ENCODE measurements around a stretch of chr4.

DNA sequence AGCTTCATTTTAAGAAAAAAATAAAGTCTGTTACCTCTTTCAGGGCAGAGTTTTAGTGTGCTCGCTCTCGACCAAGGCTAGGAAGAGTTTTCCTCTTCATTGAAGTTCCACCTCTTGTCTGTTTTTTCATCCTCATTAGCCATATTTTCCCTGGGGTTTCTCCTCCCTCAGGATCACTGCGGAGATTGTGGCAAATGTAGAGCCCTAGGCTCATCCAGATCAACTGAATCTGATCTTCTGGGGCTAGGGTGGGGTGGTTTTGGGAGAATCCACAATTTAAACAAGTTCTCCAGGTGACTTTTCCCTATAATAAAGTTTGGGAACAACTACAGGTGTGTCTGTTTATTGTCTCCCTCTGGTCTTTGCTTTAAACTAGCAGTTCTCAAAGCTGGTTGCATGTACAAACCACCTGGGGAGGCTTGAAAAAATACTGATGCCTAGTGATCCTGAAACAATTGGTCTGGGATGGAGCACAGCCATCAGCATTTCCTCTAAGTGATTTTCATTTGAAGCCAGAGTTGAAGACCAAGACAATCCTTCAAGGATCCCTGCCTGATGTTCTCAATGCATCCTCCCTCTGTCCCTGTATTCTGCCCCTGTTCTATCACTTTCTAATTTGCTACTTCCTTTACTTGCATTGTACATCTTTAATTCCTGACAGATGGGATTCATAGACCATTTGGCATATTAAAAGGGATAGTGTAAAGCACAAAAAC lies 238.2 kb upstream of the NR3C2 start:
- PRO-cap: no peak

- PRO-cap: no peak
Observed at GRCh38 chr4:150337847-150338700, 243.9 kb upstream of the MAB21L2 start.

DNA sequence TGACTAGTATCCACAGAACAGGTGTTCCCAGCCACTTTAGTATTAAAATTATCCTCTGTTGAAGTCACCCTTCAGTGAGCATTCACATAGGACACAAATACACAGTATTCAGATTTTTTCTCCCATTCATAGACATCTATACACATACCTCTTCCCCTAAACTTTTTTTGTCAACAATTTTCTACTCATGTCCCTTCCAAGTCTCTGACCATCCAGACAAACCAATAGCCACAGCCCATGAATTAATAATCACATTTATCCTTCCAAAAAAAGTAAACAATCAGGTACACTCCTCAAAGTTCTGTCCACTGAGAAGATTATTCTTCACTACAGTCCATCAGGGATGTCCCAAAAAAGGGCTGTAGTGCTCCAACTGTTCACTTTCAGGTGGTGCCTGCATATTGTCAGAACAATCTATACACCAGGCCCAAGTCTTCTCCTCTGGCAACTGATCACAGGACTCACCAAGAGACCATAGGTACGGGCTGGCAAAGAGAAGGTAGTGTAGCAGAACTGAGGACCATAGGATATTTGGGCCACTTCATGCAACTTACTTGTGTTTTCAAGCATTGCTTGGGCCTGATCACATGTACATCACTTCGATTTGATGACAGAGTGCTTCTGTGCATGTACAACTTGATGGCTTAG lies 190.0 kb downstream of the MAB21L2 start:
- PRO-cap: no peak

DNA sequence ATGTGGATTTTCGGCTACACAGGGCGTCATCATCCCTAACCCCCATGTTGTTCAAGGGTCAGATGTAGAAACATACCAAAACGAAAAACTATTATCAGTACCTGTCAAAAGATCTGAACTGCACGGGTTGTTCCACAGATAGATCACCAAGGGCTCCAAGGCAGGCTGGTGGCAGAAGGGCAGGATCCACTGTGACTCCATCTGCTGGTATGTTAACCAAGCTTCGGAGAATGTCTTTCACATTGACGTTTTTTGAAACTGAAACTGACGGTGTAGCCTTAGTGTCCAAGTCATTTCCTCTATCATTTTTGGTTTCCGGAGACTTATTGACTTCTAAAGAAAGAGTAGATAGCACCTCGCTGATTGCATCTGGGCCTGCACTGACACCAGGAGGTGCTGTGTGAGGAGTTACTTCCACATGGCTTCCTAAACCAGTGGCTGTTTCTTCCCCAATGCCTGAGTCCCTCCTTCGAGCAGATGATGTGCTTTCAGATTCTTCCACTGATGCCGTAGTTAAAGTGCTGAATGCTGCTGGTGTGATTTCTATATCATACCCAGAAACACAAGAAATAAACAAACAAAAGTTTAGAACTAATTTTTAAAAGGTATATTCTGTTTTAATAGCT lies 186.9 kb downstream of the LRBA start:
- PRO-cap: no peak

GRCh38 chr4:150874126-150874867 lies 140.8 kb downstream of the LRBA start:
- PRO-cap: no peak

DNA sequence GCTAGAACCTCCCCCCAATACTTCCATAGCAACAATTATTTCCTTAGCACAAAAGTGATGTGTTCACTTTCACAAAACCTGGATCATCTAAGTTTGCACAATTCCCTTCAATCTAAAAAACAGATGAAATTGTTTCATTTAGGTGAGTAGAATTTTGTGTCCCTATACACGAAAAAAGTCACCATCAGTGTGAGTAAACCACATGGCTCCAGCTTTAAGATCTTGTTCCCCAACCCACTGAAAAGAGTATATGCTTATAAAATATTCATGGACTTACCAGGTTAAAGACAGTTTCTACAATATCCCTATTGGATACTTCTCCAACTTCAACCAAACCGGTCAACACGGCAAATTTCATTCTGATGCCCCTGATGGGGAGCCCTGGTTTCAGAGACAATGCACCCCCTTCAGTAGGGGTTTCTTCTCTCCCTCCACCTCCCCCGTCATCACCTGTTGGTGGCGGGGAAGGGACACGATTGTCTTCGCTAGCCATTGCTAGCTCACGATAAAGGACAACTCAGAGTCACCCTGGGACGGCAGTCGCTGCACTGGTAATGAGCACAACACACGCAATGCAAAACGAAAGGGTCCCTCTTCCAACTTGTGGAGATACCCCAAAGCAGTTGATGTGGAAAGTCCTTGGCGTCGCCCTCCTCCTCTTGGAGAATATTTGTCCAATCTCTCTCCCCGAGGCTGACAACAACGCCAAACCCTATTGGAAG lies 773 bp downstream of the LRBA start:
- PRO-cap: no peak

DNA sequence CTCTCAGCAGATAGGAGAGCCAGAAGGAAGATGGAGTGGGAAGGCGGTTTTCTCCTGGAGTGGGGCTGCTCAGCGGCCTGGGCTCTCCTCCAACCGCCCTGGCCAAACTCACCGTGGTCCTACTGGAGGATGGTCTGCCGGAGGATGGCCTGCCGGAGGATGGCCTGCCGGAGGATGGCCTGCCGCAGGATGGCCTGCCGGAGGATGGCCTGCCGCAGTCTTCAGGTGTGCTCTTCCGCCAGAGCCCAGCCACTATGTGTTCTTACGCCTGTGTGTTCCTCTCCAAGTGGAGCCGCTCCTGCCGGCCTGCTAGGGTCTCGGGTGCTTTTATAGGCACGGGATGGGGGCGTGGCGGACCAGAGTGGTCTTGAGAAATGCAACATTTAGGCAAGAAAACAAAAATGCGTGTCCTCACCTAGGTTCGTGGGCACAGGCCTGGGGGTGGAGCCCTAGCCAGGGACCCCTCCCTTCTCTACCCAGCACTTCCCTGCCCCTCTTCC lies 34.2 kb upstream of the LRBA start:
- PRO-cap: no peak

DNA sequence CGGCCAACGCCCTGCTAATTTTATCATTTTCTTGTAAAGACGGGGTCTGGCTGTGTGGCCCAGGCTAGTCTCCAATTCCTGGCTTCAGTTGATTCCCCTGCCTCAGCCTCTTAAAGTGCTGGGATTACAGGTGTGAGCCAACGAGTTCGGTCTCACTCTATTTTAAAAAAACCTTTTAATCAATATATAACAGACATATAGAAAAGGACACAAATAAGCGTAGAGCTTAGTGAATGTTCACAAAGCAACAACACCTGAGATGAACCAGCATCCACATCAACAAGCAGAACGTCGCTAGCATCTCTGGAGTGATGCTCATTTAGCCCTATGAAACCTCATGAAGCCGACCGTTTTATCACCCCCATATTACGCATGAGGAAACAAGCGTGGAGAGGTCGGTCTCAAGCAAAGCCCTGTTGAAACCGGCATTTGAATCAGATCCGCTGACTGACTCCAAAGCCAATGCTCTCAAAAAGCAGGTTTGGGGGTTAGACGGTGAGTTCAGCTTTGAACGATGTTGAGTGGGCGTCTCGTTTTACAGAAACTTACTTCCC lies 544 bp upstream of the RPS3A start:
- PRO-cap: no peak

DNA sequence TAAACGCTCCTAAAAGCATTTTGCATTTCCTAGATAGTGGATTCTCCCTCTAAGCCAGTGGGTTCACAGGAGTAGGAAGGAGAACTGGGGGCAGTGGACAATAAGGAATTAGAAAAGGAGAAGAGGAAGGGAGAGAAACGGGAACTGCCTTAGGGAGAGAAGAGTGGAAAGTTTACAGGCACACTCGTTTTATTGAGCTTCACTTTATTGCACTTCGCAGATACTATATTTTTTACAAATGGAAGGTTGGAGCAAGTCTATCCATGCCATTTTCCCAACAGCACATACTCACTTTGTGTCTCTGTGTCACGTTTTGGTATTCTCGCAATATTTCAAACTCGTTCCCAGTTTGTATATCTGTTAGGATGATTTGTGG lies 22.6 kb upstream of the SH3D19 start:
- PRO-cap: no peak

DNA sequence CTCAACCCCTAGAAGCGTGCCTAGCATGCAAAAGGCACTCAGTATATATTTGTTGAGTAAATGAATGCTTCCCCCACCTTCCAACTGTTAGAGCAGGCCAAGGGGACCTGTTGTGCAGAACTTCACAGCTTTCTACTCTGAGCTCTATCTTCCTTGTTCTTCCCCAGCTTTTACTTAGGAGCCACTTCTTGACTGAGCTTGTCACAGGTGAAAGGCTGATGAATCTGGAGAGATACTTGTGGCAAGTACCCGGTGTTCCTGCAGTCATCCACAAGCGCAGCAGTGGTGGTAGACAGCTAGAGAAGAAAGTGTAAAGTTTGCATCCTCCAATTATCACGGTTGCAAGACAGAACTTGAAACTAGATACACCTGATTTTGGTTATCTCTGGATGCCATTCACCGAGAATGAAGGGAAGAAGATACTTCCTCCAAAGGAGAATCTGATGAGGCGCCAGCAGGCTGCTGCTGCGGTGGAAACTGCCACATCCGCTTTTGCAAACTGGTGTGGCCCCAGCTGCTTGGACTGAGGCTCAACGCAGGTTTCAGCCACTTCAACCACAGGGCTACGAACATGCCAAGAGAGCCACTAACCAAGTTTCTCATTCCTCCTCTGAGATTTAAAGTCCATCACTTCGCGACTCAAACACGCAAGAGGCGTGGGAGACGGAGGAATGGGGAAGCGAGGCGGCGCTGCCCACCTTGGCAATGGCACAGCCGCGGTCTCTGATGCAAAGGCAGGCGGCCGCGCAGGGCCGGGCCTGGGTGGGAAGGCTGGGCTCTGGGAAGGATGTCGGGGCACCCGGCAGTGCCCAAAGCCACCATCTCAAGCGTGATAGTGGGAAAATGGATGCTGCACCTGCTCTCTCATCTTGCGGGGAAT lies 1.3 kb upstream of the FHIP1A start:
- PRO-cap: no peak

DNA sequence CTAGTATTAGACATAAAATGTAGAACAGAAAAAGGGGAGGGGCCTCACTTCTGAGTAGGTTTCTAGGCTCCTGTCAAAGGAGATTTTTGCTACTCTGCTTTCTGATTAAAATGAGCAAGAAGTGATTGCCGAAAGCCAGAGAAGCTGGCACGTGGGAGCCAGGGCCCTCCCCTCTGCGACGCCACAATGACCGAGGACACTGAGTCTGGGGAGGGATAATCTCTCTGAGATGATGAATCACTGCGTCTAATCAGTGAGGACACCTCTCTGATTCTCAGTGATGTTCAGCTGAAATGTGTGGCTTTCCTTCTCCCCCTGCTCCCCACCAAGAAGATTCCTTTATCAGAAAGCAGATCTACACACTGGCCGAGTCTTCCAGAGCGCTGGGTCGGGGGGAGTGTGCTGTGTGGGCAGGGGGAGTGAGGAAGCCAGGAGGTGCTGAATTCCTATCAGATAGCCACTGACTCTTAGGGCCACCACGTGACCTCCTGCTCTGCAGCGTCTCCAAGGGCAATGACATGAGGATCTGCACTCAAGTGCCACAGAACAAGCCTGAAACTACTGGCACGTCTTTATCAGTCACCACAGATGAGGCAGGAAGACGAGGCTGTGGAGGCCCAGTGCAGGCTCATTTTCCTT lies 89.3 kb downstream of the GATB start:
- PRO-cap: no peak

GRCh38 chr4:151781851-151782175 lies 21.0 kb upstream of the GATB start:
- PRO-cap: no peak

DNA sequence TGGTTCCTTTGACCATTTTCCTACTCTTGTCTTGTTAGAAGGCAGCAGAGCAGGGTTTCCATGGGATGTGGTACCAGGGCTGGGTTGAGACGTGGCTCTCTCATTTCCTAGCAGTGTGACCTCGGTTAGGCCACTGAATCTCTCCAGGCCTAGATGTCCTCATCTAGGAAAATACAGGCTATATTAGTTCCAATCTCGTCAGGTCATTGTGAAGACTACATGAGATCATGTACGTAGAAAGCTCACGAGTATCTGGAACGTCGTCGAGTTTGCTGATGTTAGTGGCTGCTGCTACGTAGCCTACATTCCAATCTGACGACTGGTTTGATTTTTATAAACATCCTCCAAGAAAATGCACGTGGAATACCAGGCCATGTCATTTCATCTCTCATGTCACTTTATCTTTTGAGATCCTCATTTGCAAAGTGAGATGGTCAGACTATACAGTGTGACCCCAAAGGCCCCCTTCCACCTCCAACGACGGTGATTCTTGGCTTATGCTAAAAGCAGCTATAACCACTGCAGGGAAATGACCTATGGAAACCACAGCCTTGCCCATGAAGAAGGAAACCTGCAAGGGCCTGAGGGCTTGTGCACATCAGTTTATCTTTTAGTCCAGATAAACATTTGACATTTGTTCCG lies 278.4 kb upstream of the GATB start:
- PRO-cap: no peak

DNA sequence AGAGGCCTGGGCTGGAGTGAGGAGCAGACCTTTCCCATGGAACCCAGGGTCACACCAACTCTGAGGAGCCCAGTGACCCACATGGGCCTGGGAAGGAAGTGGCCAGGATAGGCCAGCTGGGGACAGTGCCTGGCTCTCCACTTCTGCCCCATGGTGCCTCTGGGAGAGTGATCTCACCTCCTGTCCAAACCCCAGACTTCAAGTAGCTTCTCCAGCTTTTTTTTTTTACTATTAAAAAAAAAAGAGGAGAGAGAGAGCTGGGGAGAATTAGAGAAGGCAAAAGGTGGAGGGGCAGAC lies 311.9 kb downstream of the FBXW7 start:
- PRO-cap: no peak

- PRO-cap: no peak
Observed at GRCh38 chr4:152243803-152244321, 292.0 kb downstream of the FBXW7 start.

DNA sequence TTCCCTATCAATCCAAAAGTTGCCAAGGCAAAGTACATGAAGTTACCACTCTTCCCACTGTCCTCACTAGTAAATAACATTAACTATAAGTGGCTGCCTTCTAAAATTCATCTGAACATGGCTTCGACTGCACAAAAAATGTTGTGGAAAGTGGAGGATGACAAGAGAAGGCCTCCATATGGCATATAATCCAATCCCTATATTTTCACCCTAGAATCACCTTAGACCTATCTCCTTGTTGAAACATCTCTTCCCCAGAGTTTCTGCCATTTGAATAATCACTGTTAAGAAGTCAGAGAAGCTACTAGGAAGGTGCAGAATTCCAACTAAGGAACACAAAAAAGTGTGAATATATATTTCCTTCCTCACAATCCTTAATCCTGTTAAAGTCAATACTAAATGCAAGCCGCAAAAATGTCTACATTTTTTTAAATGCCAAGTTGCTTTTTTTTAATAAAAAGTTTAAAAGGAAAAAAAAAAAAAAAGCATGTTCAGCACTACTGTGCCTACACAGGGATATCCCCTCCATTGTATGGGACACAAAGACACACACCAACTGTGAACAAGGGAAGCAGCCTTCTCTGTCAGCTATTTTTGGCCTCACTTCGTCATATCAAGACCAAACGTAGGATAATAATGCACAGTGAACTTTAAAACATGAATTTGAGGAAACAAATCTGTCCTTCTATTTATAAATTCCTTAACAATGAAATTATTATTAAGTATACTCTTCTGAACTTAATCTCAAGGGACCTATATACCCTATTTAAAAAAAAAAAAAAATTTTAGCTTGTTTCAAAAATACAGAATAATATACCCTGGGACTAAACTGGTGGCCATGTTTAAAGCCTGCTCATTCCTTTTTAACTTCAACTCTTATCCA lies 4.5 kb downstream of the FBXW7 start:
- PRO-cap: no peak

- PRO-cap: no peak
Observed at GRCh38 chr4:152535440-152535693, 525 bp downstream of the FBXW7 start.

DNA sequence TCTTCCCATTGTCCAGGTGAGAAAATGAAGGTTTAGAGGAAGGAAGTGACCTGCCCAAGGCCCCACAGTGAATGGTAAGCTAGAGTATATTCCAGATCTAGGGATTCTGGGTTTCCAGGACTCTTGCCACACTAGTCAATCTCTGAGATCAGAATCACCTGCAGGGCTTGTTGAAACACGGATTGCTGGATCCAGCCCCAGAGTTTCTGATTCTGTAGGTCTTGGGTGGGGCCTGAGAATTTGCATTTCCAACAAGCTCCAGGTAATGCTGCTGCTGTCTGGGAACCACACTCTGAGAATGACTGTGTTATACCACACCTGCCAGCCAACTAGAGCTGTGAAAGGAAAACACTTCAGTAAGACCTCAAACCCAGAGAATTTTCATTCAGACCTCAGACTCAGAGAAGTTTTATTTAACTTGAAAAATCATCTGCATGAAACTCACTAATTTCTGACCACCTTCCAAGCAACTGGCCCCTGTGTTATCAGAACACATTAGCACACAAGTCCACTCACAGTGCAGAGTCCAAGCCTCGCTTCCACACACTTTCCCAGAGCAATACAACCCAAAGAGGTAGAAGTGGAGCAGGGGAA lies 17.9 kb upstream of the TMEM154 start:
- PRO-cap: no peak

DNA sequence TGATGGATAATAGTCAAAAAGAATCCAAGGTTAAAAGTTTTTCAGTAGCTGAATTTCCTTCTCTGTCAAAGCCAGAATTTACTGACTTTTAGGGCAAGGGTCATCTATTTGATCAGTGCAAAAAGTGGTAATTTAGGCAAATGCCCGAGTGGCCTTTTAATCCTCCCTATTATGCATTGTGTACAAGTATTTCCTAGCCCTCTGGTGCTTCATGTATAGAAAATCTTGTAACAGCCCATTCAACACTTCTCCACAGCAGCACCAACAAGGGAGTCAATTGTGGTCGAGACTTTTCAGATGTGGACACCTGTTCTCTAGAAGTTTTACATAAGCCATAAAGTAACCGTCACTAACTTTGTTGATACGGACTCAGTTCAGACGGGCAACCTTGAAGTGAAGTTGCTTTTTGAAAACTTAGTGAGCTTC lies 51.0 kb upstream of the FHDC1 start:
- PRO-cap: no peak

DNA sequence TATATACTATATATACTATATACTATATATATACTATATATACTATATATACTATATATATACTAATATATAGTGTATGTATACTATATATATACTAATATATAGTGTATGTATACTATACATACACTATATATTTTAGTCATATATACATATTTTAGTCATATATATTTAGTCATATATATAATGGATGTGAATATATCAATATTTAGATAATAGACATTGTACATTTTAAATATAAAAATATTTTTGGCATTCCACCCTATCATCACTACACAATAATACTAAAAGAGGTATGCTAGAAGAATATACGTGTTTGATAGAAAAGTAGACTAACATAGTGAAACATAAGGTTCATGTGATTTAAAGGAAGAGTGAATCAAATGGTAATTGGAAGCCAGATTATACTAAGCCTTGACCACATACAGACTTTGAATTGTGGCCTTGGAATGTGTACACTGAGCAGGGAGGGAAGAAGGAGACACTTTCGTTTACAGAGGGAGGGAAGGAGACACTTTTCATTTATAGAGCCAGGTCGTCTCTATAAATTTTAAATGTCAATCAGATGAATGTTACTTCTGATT lies 46.2 kb upstream of the FHDC1 start:
- PRO-cap: no peak

Data from mesenteric fat pad (tissue), 1 donor.